Measurements from ENCODE around the gene RAD23B.

DNA sequence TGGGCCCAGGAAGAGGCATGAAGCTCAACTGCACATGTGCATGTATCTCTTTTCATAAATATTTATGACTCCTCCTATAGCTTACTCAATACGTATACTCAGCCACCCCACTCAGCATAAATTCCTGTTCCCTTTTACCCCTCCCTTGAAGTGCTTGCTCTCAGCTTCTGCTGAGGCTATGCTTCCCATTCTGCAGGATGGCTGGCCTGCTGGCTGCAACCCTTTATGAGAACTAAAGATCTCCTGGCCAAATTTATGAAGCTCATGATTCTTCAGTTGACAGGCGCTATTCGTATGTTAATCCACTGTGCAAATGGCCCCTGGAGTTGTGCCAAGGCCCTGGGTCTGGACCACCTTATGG, 14.7 kb downstream of the PPP3R2 start:
- PRO-cap = no peak
CAGE:
- cytosol, long polyA minus RNA = no peak
- cytosol, long polyA plus RNA = no peak
- long polyA plus RNA = no peak
- nucleus, long polyA minus RNA = no peak
- nucleus, long polyA plus RNA = no peak

- PRO-cap = no peak
CAGE:
- cytosol, long polyA minus RNA = no peak
- cytosol, long polyA plus RNA = no peak
- long polyA plus RNA = no peak
- nucleus, long polyA minus RNA = no peak
- nucleus, long polyA plus RNA = no peak
Measured at GRCh38 chr9:101706854-101707306, 31.6 kb downstream of the GRIN3A start.

GRCh38 chr9:104879677-104880151, 48.2 kb downstream of the ABCA1 start:
- PRO-cap = unidirectional peak, plus-strand start at chr9:104879753
CAGE:
- cytosol, long polyA minus RNA = no peak
- cytosol, long polyA plus RNA = no peak
- long polyA plus RNA = no peak
- nucleus, long polyA minus RNA = no peak
- nucleus, long polyA plus RNA = no peak

- PRO-cap = no peak
CAGE:
- cytosol, long polyA minus RNA = no peak
- cytosol, long polyA plus RNA = no peak
- long polyA plus RNA = no peak
- nucleus, long polyA minus RNA = no peak
- nucleus, long polyA plus RNA = no peak
Measured at GRCh38 chr9:104906368-104907235, 21.4 kb downstream of the ABCA1 start.

DNA sequence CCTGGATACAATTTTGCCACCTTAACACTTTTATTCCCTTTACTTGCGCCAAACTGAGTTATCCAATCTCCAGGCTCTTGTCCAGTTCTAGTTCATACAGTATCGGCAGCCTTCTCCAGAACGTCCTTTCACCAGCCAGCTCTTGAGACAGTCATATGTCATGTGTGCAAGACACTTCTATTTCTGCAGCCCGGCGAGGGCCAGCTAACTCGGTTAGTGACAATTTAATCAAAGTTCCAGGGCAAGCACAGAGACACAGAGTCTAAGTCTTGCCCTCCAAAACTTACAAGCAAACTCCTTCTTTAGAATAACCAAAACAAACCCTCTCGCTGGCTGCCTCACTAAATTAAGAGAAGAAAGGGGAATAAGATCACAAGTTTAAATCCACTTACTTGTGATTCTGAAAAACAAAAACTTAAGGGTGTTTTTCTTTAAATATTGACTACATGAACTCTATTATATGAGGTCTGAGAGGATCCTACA, 12.8 kb downstream of the ABCA1 start:
- PRO-cap = no peak
CAGE:
- cytosol, long polyA minus RNA = no peak
- cytosol, long polyA plus RNA = no peak
- long polyA plus RNA = no peak
- nucleus, long polyA minus RNA = no peak
- nucleus, long polyA plus RNA = no peak

DNA sequence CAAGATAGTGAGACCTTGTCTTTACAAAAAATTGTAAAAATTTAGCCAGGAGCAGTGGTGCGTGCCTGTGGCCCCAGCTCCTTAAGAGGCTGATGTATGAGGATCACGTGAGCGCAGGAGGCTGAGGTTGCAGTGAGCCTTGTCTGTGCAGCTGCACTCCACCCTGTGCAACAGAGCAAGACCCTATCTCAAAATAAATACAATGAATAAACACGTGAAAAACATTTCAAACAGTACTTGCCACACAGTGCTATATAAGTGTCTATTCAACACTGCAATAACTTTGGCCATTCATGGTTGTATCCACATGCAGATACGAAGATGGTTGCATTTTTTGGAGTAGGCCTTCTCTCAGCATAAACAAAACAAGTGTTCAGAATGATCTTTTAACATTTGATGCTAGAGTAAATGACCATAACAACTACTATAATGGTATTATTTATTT, 4.1 kb downstream of the ABCA1 start:
- PRO-cap = no peak
CAGE:
- cytosol, long polyA minus RNA = no peak
- cytosol, long polyA plus RNA = no peak
- long polyA plus RNA = no peak
- nucleus, long polyA minus RNA = no peak
- nucleus, long polyA plus RNA = no peak

GRCh38 chr9:104990817-104991626, 63.1 kb upstream of the ABCA1 start:
- PRO-cap = unidirectional peak, plus-strand start at chr9:104991264
CAGE:
- cytosol, long polyA minus RNA = no peak
- cytosol, long polyA plus RNA = no peak
- long polyA plus RNA = no peak
- nucleus, long polyA minus RNA = no peak
- nucleus, long polyA plus RNA = no peak

- PRO-cap = no peak
CAGE:
- cytosol, long polyA minus RNA = no peak
- cytosol, long polyA plus RNA = no peak
- long polyA plus RNA = no peak
- nucleus, long polyA minus RNA = no peak
- nucleus, long polyA plus RNA = no peak
Measured at GRCh38 chr9:105062535-105062823, 134.5 kb upstream of the ABCA1 start.

DNA sequence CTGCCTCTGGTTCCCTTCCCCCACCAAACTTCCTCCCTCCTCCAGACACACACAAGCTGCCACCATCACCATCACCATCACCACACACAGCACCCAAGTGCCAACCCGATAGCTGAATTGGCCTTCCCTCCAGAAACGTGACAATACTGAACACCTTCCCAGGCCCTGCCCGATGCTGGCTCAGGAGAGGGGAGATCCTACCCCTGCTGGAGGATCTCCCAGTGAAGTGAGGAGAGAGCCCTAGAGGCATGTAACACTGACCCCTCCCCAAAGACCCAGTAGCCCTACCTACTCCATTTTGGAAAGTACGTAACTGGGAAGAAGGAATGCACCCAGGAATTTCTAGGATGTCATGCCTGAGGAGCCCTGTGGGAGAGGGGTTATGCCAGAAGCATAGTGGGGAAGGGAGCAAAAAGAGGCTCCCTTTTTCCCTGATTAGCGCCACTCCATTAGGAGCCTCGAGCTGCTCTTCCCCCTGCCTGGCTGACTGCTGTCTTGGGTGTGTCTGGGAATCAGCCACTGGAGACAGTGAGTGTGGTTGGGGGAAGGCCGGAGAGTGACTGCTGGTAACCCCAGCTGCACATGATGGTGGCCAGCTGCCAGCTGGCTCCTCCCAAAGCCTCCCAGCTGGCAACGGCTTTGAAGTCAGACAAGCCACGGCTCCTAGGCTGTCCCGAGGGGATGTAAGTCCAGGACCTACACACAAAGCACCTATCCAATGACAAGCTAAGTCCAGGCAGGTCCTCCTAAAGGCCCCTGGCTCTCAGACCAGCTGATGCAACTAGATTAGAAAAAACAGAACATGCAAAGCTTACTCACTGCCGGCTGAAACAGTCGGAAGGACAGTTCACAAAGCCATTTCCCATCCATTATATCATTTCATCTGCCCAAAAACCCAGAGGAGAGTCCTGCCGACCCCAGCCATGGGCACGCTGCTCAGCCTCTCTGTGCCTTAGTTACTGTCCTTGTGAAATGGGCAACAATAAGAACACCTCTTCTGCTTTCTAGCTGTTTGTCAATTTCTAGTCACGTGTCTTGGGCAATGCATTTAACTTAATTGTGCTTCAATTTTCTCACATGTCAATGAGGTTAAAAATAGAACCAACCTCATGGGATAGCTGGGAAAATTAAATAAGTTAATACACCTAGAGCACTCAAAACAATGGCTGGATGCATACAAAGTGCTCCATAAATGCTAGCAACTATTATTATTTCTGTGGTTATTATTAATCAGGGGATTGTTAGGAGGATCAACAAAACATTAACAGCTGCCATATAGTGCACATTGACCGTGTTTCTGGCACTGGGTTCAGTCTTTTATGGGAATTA, 136.6 kb upstream of the ABCA1 start:
- PRO-cap = no peak
CAGE:
- cytosol, long polyA minus RNA = no peak
- cytosol, long polyA plus RNA = no peak
- long polyA plus RNA = no peak
- nucleus, long polyA minus RNA = no peak
- nucleus, long polyA plus RNA = no peak

GRCh38 chr9:105506146-105506617, 51.7 kb upstream of the FKTN start:
- PRO-cap = no peak
CAGE:
- cytosol, long polyA minus RNA = no peak
- cytosol, long polyA plus RNA = no peak
- long polyA plus RNA = no peak
- nucleus, long polyA minus RNA = no peak
- nucleus, long polyA plus RNA = no peak

- PRO-cap = bidirectional peak, plus-strand start at chr9:105656243, minus-strand start at chr9:105656116
CAGE:
- cytosol, long polyA minus RNA = no peak
- cytosol, long polyA plus RNA = no peak
- long polyA plus RNA = no peak
- nucleus, long polyA minus RNA = no peak
- nucleus, long polyA plus RNA = no peak
Measured at GRCh38 chr9:105655885-105656524, 6.3 kb upstream of the TAL2 start.

- PRO-cap = bidirectional peak, plus-strand start at chr9:106860135, minus-strand start at chr9:106860034; bidirectional peak, plus-strand start at chr9:106860701, minus-strand start at chr9:106860445
CAGE:
- cytosol, long polyA minus RNA = no peak
- cytosol, long polyA plus RNA = no peak
- long polyA plus RNA = no peak
- nucleus, long polyA minus RNA = start-site peak on the plus strand at chr9:106860145-106860198, 106 reads
- nucleus, long polyA plus RNA = no peak
Measured at GRCh38 chr9:106859716-106860612, 3.0 kb upstream of the ZNF462 start.

- PRO-cap = no peak
CAGE:
- cytosol, long polyA minus RNA = no peak
- cytosol, long polyA plus RNA = no peak
- long polyA plus RNA = no peak
- nucleus, long polyA minus RNA = no peak
- nucleus, long polyA plus RNA = no peak
Measured at GRCh38 chr9:106868527-106868927, 5.6 kb downstream of the ZNF462 start.

GRCh38 chr9:106889245-106889532, 26.2 kb downstream of the ZNF462 start:
- PRO-cap = no peak
CAGE:
- cytosol, long polyA minus RNA = no peak
- cytosol, long polyA plus RNA = no peak
- long polyA plus RNA = no peak
- nucleus, long polyA minus RNA = no peak
- nucleus, long polyA plus RNA = no peak

GRCh38 chr9:107010760-107011238, 147.8 kb downstream of the ZNF462 start:
- PRO-cap = no peak
CAGE:
- cytosol, long polyA minus RNA = no peak
- cytosol, long polyA plus RNA = no peak
- long polyA plus RNA = no peak
- nucleus, long polyA minus RNA = no peak
- nucleus, long polyA plus RNA = no peak

GRCh38 chr9:107029106-107029552, 166.2 kb downstream of the ZNF462 start:
- PRO-cap = no peak
CAGE:
- cytosol, long polyA minus RNA = no peak
- cytosol, long polyA plus RNA = no peak
- long polyA plus RNA = no peak
- nucleus, long polyA minus RNA = no peak
- nucleus, long polyA plus RNA = no peak

DNA sequence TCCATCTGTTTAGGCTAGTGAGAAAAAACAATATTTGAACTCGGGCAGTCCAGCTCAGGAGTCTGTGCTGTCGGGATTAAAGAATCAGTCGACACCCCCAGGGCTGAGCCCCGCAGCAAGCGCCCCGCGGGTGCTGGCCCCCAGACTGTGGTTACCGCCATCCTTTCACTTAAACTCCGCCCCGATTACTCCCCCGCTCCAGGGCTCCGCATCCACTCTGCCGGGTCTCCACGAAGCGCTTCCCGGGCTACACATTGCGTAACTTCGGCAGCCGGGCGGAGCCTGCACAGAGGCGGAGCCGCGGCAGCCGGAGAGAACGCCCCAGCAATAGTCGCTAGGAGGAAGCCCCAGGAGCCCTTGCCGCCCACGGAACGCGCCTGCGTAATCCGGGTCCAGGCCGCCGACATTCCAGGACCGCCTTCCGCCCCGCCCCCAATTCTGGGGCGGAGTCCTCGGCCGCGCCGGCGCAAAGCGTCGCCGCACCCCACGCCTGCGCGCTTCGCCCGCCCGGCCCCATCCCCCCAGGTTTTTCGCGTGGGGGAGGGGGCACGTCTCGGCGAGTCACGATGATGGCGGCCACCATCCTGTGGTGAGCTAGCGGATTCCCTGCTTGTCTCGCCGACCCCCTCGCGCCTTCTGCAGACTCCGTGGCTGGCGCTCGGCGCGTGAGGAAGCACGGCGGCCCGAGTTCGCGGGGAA, at the start of gene RAD23B:
Gene RAD23B (plus strand): TSS at position 559 of the 699 bp plus-strand sequence.
- PRO-cap = bidirectional peak, plus-strand start at position 559 of the sequence, minus-strand start at position 233 of the sequence
CAGE:
- cytosol, long polyA minus RNA = start-site peak on the plus strand centred at position 551 of the sequence, 20 bp wide, 85 reads
- cytosol, long polyA plus RNA = start-site peak on the plus strand centred at position 551 of the sequence, 37 bp wide, 291 and 467 reads in 2 replicates
- long polyA plus RNA = start-site peak on the plus strand centred at position 549 of the sequence, 33 bp wide, 559 and 322 reads in 2 replicates
- nucleus, long polyA minus RNA = start-site peak on the plus strand centred at position 556 of the sequence, 18 bp wide, 187 reads
- nucleus, long polyA plus RNA = start-site peak on the plus strand centred at position 549 of the sequence, 32 bp wide, 238 and 313 reads in 2 replicates

- PRO-cap = no peak
CAGE:
- cytosol, long polyA minus RNA = no peak
- cytosol, long polyA plus RNA = no peak
- long polyA plus RNA = no peak
- nucleus, long polyA minus RNA = no peak
- nucleus, long polyA plus RNA = no peak
Measured at GRCh38 chr9:107333635-107334386, 50.7 kb downstream of the RAD23B start.

- PRO-cap = no peak
CAGE:
- cytosol, long polyA minus RNA = no peak
- cytosol, long polyA plus RNA = no peak
- long polyA plus RNA = no peak
- nucleus, long polyA minus RNA = no peak
- nucleus, long polyA plus RNA = no peak
Measured at GRCh38 chr9:107389568-107390115, 99.9 kb downstream of the KLF4 start.

DNA sequence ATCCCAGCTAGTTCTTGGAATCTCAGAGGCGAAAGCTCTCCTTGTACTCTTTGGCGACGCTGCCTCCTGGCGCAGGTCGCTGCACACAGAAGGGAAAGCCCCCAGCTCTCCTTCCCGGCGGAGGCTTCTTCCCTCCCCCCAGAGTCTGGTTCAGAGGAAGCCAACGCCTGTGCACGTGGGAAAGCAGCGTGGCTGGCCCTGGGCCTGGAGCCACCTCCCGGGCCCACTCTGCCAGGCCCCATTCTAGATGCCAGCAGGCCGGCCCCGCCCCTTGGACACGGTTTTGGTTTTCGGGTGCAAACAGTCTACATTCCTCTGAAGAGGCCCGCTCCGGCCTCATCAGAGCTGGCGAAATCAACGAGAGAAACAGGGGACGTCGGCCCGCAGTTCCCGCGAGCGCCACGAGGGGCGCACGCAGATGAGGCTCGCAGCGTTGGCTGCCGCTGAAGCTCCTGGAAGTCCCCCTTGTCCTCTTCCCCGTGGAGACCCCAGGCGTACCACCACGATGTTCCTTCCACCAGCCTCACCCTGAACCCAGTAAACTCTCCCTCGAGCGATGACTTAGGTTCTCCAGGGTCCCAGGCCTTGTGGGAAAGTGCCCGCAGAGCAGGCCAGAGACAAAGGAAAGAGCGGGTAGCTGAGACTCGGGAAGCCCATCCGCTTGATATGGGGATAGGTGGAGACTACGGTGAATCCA, 64.4 kb downstream of the KLF4 start:
- PRO-cap = no peak
CAGE:
- cytosol, long polyA minus RNA = no peak
- cytosol, long polyA plus RNA = no peak
- long polyA plus RNA = no peak
- nucleus, long polyA minus RNA = no peak
- nucleus, long polyA plus RNA = no peak

Data from endothelial cell of umbilical vein (primary cell).